ENCODE results near the genes RCL1 and PLGRKT.

DNA sequence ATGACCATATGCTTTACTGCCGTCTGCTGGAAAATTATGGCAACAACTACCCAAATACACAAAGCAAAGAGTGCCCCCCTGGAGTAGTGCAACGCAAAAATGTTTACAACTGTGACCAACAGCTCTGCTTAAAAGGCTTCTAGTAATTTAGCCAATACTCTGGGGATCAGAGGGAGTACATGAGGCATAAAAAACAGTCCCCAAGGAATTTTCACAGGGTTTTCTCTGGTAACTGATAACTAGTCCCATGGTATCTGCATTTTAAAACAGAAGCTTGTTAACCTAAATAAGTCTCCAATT, 10.9 kb downstream of the KCNV2 start:
- PRO-cap, result no peak

DNA sequence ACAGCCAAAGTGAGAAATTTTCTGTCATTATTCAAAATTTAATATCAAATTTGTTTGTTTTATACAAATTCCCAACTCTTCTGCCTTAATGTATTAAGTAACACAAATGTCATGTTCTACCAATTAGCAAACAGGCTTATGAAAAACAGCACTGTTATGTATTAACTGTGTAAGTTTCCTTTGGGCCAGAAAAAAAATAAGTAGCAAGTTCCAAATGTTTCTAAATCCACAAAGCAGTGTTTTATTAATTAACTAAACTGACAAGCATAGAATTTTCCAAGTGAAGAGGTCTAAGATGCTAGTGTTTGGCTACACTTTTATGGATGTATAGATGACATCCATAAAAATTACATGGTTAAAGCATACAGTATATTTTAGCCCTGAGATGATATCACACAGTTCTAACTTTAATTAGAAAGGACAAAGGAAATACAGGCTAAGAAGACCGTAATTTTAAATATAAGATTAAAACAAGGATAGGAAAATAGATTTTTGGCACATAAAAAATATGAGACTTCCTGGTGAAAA, 234.4 kb downstream of the GLIS3 start:
- PRO-cap, result no peak

GRCh38 chr9:4277624-4278225, 22.1 kb downstream of the GLIS3 start:
- PRO-cap, result no peak

DNA sequence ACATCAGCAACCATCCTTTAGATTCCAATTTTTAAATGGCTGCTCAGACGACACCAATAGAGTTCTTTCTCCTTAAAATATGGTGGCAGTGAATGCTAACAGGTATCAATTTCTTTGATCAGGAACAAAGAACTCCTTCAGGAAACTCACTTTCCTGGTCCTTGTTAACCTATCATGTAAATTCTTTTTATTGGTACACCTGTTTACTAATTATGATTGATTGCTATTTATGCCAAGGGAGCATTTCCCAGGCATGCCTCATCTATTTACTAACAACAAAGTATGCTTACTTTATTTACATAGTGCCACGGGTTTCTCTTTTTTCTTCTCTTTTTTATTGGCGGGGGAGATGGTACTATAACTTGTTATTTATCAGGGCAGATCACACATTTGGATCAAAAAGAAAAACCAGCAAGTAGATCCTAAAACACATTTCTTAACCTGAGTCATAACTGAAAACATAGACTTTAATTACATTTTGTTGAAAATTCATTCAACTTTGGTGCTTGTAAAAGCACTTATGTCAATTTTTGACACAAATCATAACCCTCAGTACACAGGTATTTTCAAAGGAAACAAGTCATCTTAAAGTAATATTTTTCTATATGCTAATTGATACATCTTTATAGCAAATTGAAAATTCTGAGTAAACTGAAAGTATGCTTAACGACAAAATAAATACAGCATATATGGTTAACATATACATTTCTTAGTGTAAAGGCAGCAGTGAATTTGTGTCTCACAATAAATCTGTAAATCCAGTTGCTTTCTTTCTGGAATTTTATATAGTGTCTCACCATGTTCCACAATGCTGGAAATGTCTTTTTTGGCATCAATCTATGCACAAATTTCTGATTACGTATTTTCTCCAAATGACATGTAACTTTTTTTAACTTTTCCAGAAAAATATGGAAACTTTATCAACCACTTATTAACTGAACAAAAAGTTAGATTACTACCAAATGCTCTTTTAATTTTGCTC, 29.0 kb downstream of the AK3 start:
- PRO-cap, result no peak

GRCh38 chr9:4738953-4739557, 1.9 kb downstream of the AK3 start:
- PRO-cap, result no peak

GRCh38 chr9:4792842-4793670, at the start of gene RCL1:
RCL1 (plus strand) TSS chr9:4792944.
- PRO-cap, result bidirectional peak, plus-strand start at chr9:4792944, minus-strand start at chr9:4792673; bidirectional peak, plus-strand start at chr9:4793405, minus-strand start at chr9:4793342

DNA sequence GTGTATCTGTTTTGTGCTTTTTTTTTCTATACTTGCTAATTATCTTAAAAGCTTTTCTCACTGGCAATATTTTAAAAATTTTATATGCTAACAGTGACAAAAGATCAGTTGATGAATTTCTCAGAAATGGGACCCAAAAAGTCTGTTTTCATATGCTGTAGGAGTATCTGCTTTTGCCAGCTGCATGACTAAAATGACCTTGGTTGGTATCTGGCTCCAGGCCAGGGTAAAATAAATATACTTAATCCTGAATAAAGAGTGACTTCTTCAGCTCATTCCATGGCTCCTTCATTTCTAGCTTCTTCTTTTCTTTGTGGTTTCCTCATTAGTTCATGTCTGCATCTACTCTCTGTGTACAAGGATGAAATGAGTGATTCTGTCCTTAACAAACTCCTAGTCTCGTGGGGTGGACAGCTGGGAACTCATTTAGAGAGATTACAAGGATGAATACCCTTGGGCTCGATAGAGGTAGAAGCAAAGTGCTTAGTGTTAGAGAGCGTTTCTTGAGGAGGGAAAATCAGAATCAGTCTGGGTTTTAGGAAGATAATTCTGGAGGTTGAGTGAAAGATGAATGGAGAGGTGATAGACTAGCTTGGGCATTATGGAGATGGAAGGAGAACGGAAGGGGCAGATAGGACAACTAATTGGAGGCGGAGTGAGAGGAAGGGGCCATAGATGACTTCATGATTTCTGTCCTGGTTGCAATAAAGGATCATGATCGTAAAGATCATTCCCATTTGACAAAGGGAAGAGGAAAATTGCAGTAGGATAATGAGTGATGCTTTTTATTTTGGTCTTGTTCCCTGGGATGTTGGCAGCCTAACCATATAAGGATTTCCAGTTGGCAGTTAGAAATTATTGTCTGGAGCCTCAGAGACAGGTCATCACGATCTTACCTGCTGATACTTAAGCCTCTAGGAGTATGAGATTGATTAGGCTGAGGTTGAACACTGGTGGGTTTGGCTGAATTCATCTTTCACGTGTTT, 36.2 kb downstream of the RCL1 start:
- PRO-cap, result no peak

GRCh38 chr9:4942275-4942604, 42.8 kb upstream of the JAK2 start:
- PRO-cap, result no peak

DNA sequence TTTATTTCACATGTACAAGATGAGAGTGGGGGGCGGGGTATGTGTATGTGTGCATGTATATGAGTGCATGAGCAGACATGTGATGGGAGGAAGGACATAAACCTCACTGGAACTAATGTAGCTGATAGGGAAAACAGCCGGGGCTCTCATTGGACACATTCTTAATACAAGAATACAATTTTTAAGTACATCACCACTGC, 6.6 kb upstream of the RLN2 start:
- PRO-cap, result no peak

DNA sequence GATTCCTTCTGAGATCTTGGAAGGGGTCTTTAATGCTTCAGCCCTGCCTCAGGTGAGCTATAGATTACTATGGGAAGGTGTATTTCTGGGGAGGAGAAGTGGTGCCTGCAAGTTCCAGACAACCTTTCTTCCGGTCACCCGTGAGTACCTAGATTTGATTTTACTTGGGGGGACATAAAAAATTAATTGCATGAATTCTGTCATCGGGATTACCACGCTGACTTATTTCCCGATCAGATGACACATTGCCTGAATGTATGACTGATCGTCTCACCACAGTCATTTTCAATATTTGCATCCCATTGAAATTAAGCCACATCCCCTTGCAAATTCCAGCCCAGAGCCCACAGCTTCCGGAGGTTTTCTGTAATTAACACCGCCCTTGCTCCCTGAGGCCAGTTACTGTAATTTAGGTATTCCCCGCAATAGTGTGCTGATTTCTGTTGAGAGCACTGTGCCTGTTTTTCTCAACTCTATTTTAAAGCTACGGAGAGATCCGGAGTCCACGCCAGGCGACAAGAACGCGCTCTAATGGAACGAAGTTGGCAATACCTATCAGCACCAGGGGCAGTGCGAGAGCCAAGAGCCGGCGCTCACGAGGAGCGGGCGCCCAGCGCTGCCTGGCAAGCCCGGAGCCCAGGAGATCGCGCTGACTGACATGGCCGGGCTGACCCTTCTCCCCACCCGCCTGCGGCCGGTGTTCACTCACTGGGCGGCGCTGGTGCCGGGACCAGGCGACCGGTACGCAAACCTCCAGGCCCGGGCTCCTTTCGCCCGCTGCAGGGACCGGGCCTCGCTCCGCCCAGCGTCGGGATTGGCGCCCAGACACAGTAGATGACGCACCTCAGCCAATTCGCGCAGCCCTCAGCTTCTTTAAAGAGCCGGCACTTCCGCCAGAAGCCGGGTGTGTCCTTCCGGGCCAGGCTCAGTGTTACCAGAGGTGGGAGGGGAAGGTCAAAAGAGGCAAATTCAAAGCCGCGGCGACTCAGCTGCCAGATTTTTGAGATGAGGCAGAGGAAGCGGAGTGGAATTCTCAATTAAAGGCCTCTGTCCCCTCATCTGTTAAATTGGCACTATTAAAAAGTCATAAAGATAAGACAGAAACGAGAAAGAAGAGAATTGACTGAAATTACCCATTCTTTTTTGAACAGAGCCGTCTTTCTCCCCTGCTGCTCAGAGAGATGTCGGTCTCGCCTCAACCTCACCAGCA, at the start of gene PLGRKT:
Gene PLGRKT (minus strand): TSS at position 846 of the 1,210 bp plus-strand sequence.
- PRO-cap, result unidirectional peak, plus-strand start at position 340 of the sequence; bidirectional peak, plus-strand start at position 937 of the sequence, minus-strand start at position 779 of the sequence

DNA sequence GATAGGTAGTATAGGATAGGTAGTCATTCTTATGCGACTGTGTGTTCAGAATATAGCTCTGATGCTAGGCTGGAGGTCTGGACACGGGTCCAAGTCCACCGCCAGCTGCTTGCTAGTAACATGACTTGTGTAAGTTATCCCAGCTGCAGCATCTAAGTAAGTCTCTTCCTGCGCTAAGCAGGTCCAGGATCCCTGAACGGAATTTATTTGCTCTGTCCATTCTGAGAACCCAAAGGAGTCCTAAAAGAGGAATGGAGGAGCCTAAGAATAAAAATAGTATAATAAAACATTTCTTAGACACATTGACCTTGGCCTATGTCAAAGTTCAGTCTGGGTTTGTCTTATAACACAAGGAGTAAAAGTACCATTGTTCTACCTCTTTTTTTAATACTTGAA, 508 bp downstream of the CD274 start:
- PRO-cap, result no peak

- PRO-cap, result no peak
Measured at GRCh38 chr9:5483552-5483893, 26.8 kb upstream of the PDCD1LG2 start.

- PRO-cap, result no peak
Measured at GRCh38 chr9:5839355-5839738, 6.4 kb upstream of the ERMP1 start.

GRCh38 chr9:5879538-5879832, 11.2 kb upstream of the MLANA start:
- PRO-cap, result no peak

- PRO-cap, result no peak
Measured at GRCh38 chr9:5898780-5899167, 8.1 kb downstream of the MLANA start.

DNA sequence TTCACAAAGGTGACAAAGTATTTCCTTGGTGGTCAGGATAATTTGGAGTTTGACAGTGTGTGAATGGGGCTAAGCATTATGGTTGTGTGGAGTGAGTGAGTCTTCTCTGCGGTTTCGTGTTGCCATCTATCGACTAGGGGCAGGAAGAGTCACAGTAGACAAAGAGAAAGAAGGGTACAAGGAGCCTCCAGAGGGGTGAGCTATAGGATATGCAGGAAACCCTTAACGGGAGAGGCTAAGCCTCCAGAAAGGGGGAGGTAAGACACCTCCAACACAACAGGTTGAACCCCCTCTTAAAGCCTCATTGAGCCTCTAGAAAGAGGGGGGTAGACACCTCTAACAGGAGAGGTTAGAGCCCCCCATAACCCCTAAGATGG, 64.0 kb upstream of the RANBP6 start:
- PRO-cap, result no peak

GRCh38 chr9:6214845-6215278, 745 bp upstream of the IL33 start:
- PRO-cap, result no peak

GRCh38 chr9:6236919-6237387, 21.3 kb downstream of the IL33 start:
- PRO-cap, result no peak

GRCh38 chr9:6715653-6715965, 42.2 kb upstream of the KDM4C start:
- PRO-cap, result no peak

GRCh38 chr9:6715966-6717138, 41.4 kb upstream of the KDM4C start:
- PRO-cap, result bidirectional peak, plus-strand start at chr9:6716159, minus-strand start at chr9:6716115; unidirectional peak, minus-strand start at chr9:6716390